Neural progenitor cell (in vitro differentiated cells): ENCODE data around the genes UBE2H, TMEM209 and COPG2.

- RAMPAGE, long total RNA = no peak
Observed at GRCh38 chr7:128861039-128861467, 1.6 kb upstream of the ATP6V1F start.

- RAMPAGE, long total RNA = no peak
Observed at GRCh38 chr7:128947644-128948357, 10.1 kb downstream of the IRF5 start.

GRCh38 chr7:129126152-129126918 is 18.2 kb upstream of the TSPAN33 start:
- RAMPAGE, long total RNA = no peak

- RAMPAGE, long total RNA = no peak
Observed at GRCh38 chr7:129167869-129168933, 20.2 kb upstream of the SMO start.

DNA sequence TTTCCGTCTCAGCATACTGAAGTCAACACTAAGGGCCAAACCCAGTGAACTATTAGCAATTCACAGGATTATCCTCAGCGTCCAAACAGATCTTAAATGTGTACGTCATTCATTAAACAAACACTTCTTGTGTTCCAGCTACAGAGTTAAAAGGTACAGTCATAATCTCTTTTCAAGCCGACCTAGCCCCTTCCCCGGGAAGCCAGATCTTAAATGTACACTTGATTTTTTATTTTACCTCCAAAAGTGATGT is 23.9 kb upstream of the STRIP2 start:
- RAMPAGE, long total RNA = no peak

- RAMPAGE, long total RNA = no peak
Observed at GRCh38 chr7:129611221-129611536, 341 bp upstream of the NRF1 start.

DNA sequence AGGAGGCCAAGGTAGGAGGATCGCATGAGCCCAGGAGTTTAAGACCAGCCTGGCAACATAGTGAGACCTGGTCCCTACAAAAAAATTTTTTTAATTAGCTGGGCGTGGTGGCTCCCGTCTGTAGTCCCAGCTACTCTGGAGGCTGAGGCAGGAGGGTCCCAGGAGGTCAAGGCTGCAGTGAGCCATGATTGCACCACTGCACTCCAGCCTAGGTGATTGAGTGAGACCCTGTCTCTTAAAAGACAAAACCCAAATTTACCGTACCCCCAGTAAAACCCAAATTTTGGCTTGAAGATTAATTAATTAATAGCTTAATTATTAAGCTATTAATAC is 28.7 kb downstream of the NRF1 start:
- RAMPAGE, long total RNA = no peak

DNA sequence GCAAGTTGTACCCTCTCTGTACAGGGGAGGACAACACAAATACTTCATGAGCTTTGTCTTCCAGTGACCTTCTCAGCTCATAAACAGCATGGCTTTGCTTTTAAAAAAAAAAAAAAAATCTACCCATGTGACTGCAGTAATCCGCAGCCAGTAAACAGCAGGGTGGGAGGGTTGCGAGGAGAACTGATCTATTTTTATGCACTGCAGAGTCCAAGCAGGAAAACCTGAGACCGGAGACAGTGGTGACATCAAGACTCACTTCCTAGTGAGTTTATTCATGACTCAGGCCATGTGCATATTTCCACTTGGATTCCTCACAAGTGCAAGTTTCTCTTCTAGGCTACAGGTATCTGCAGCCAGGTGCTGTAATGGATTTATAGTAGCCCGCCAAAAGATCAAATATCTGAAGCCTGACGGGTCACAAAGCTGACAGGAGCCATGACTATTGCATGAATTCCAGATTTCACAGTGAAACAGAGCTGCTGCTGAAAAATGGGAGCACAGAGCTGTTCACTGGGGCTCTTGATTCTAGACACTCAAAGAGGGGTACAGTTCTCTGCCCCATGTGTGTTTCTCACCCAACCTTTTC is 128.0 kb downstream of the NRF1 start:
- RAMPAGE, long total RNA = no peak

DNA sequence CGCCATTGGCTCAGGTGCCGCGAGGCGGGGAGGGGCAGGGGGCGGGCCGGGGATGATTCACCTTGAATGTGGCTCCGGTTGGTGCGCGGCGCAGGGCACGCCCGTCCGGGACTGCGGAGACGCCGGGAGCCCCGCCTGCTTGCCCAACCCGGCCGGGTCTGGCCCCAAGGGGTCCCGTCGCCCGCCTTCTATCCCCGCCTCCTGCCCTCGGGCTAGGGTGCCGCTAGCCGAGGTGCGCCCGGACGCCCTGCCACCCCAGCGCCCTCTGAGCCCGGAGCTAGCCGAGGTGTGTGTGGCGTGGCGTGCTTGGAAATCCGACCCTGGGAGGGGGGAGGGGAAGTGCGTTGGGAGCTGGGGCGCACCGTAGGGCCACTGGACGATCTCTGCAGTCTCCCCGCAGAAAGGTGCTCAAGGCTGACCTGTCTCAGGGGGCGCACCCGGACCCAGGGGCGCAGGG is 168.8 kb downstream of the NRF1 start:
- RAMPAGE, long total RNA = no peak

GRCh38 chr7:129826592-129826928 is 126.2 kb downstream of the UBE2H start:
- RAMPAGE, long total RNA = no peak

DNA sequence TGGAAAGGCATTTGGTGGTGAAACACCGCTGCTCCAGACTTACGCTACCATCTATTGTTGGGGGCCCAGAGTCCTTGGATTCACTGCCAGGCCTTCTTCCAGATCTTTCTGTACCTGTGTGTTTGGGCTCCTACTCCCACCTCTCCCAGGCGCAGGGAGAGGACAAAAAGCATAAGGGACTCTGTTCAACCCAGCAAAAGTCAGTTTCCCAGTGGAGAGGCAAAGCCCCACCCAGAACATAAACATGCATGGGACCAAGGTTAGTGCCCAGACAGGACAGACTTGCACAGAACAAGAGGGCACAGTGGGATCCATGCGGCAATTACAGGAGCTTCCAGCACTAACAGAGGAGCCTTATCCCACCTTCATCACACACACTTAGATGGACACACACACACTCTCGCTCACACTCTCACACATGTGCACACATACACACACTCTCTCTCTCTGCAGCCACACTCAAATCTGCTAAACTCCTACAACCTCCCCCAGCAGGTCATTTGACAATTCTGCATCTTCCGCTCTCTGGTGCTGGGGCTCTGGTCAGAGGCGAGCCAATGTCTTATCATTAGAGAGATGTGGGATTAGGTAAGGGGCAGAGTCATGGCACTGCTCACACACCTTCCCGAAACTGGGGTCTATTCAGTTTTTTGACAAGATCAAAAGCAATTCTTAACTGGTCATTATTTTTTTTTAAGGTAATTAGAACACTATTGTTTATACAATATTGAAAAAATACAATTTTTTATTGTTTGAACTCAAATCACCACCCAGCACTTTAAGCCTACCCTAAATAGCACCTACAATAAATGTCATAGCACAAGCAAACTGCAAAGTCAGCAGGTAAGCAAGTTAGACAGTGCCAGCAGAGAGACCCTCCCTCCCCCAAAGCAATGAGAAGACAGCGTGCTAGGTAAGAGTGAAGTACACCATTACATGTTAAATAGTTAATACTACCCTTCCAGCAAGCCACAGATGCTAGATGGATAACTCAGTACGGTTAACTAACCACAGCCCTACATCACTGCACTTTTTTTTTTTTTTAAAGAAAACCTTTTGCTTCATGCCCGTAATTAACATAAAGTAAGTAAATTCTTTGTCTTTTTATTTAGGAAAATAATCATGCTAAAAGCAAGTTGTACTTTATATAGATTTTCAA is 120.3 kb downstream of the UBE2H start:
- RAMPAGE, long total RNA = no peak

DNA sequence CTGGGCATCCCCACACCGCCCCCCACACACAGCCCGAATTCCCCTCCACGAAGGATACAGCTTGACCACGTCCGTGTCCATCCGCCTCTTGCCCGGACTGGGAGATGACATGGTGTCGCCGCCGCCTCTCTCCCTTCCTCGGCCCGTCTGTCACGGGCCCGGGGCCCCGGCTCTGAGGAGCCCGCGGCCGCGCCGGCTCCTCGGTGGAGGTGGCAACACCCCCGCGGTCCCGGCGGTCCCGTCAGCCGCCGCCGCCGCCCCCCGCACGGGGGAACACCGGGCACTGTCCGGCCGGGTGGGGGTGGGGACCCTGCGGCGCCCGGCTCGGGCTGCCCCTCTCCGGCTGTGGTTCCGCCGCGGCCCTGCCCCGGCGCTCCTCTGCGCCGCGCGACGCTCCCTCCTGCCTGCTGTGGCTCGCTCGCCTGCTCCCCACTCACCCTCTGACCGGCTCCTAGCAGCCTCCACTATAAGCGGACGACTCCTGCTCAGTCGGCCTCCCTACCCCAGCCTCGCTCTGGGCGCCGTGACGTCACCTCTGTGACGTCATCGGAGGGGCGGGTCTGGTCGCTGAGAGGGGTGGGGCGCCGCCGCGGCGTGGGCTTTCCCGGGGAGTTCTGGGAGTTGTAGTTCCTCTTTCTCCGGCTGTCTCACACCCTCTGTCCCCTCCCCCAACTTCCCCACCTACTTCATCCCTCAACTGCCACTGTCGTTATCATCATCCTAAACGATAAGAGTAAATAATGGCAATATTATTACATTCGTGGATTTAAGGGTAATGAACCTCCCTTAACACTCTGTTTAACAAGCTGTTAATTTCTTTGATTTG is at the start of gene UBE2H:
Gene UBE2H, minus strand, starts transcription at position 516 of the 826 bp plus-strand sequence.
- RAMPAGE, long total RNA = no peak

- RAMPAGE, long total RNA = no peak
Observed at GRCh38 chr7:129970642-129971367, 18.0 kb upstream of the UBE2H start.

DNA sequence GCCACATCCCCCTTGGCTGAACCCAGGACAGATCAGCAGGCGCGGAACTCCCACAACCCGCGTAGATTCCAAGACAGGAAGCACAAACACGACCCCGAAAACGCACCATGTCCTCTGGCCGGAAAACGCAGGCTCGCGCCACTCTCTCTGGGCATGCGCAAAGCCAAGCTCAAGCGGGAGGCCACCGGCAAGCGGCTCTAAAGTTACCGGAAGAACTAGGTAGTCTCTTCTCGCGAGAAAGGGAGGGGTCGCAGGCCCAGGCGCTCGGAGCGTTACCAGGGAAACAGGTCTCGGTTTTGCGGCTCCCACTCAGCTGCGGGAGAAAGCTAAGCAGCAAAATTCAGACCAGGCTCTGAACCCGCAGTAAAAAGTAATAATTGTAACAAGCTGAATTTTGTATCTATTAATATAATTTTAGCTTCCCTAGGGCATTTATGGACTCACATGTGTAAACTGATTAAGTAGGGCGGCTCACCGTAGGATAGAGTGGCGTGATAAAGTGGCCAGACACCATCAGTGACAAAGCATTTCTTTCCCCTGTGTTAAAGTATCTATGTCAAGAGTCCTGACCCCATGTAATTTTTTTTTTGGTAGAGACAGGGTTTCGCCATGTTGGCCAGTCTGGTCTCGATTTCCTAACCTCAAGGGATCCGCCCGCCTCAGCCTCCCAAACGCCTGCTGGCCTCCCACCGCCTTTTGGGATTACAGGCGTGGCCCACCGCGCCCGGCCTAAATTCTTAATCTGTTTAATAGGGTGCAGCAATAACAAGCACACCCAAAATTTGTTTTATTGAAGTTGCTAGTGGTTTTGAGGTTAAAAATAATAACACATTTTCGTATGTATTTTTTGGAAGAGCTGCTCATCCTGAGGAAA is at the start of gene TMEM209:
Gene TMEM209, minus strand, starts transcription at position 140 of the 874 bp plus-strand sequence.
- RAMPAGE, long total RNA = no peak

- RAMPAGE, long total RNA = no peak
Observed at GRCh38 chr7:130384042-130385334, 4.2 kb downstream of the CPA1 start.

DNA sequence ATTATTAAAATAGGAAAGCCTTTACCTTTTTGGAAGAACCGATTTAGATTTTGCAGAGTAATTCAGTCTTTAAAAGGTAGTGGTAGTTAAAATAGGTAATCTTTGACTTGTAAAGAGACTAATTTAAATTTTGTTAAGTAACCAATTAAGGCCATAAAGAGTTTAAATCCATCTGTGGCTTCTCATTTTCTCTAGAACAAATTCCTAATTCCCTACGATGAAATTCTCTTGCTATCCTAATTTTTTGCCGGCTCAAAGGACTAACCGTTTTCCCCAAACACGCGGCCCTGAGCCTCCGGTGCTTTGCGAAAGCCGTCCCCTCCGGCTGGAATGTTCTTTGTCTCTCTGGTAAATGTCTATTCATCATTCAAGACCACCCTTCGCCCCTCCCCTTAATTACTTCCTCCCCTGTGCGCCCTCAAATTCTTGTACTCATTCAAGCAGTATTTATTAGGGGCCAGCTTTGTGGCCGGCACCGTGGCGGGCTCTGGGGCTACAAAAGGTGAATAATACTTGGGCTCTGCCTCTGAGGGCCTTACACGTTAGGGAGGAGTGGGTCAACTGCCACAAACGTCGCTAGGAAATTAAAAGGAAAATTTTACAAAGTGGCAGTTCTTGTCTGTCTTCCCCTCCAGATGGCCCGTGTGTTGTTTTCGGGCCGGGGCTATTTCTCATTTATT is 1.7 kb upstream of the MEST start:
- RAMPAGE, long total RNA = no peak

DNA sequence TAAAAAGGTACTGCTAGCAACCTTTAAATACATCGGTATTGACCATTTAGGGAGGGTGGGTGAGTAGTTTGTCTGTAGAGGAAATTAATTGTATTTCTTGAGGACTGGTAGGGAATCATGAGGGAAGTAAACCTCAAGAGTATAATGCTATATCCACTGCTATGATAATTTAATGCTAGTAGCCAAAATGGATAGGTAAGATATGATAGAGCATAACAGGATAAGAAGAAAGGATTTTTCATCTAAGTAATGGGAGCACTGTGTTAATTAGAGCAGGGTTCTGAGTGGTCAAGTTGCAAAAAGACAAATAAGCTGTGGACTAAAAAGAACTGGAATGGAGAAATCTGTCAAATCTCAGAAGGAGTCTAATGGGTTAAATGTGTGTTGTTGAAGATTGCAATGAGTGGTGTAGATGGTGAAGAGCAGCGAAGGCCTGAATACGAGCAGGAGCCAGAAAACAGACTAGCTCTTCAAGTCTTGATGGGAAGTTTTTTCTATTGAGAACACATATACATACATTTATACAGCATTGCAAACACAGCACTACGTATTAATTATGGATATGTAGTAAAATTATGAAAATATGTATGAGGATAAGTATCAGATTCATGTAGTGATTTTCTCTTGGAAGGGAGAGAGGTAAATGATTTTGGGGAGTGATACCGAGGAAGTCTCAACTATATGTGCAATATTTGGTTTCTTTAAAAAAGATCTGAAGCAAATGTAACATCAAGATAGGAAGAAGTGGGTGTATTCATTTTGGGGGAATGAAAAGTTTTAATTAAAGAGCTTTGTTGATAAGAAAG is 25.9 kb downstream of the MEST start:
- RAMPAGE, long total RNA = no peak

DNA sequence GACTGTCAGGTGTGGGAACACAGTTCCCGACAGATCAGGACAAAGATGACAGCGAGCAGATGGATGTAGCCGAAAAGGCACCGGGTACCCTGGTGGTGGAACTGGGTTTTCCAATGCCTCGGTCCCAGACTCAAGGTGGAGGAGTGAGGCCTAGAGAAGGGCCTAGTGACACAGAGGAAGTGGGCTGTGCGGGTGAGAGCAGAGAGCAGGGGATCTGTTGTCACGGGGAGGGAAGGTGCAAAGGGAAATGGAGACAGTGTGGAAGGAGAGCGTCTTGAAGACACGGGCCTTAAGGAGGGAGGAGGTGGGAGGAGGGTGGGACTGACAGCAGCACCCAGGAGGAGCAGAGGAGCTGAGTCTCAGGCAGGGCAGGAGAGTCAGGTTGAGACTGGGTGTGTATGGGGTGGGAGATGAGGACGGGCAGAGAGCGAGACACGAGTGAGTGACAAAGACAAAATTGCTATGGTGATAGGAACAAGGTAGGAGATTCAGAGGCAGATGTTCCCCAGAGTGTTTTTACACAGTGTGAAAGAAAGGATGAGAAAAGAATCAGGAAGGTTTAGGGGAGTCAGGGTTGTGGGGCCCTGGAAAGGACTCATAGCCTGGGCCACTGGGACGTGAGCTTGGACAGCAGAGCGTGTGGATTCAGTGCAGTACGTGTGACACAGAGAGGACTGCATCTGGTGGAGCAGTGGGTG is 49.4 kb downstream of the MEST start:
- RAMPAGE, long total RNA = no peak

DNA sequence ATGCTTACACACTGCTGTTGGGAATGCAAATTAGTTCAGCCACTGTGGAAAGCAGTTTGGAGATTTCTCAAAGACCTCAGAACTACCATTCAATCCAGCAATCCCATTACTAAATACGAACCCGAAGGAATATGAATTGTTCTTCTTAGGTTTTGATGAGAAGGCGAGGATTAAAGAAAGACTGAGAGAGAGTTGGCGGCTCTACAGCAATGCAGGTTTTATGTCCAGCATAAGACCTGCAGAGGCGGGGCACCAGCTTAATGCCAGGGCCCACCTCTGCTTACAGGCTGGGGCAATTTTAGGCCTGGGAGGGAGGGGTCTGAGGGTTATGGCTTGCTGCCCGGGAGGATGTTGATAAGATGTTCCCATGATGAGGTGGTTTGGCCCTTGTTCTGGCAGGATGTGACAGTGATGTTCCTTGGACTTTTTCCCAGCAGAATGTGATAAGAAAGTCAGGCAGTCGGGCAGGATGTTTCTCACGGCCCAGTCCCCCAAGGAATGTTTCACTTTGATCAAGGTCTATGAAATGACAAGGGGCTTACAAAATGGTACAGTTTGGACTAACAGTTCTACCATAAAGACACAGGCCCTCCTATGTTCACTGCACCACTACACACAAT is 74.6 kb downstream of the MEST start:
- RAMPAGE, long total RNA = no peak

GRCh38 chr7:130668058-130669282 is at the start of gene COPG2:
Gene COPG2 (minus strand): TSS chr7:130668748.
- RAMPAGE, long total RNA = start-site peak on the minus strand at chr7:130668709-130668740, 330 and 545 reads in 2 replicates